ENCODE results near the genes DDR1, TCF19 and TNF.

- PRO-cap = unidirectional peak, minus-strand start at chr6:30844134
Observed at GRCh38 chr6:30843865-30844555, 40.3 kb upstream of the DDR1 start.

DNA sequence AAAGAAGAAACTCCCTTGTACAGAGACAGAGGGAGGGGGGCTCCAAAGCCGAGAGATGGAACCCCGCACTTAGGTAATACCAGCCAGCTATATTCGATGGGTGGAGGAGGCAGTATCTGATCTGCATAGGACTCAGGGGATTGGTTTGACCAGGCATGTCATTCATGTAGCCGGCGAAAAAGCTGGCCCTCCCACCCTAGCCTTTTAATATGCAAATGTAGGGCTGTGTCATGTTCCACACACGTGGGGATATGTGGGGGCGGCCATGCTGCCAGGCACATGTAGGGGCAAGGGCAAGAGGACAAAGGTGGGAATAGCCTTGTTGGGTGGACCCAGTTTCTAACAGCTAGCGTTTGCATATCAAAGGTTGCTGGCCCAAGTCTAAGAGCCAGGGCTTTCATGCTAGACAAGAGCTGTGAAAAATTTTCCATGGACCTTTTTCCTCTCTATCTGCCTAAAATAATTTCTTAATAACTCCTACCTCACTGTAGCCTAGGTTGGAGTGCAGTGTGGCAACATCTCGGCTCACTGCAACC, 39.1 kb upstream of the DDR1 start:
- PRO-cap = no peak

- PRO-cap = bidirectional peak, plus-strand start at chr6:30884177, minus-strand start at chr6:30883978
Observed at GRCh38 chr6:30883655-30884743, at the start of gene DDR1. DDR1 (plus strand) TSS chr6:30884519.

DNA sequence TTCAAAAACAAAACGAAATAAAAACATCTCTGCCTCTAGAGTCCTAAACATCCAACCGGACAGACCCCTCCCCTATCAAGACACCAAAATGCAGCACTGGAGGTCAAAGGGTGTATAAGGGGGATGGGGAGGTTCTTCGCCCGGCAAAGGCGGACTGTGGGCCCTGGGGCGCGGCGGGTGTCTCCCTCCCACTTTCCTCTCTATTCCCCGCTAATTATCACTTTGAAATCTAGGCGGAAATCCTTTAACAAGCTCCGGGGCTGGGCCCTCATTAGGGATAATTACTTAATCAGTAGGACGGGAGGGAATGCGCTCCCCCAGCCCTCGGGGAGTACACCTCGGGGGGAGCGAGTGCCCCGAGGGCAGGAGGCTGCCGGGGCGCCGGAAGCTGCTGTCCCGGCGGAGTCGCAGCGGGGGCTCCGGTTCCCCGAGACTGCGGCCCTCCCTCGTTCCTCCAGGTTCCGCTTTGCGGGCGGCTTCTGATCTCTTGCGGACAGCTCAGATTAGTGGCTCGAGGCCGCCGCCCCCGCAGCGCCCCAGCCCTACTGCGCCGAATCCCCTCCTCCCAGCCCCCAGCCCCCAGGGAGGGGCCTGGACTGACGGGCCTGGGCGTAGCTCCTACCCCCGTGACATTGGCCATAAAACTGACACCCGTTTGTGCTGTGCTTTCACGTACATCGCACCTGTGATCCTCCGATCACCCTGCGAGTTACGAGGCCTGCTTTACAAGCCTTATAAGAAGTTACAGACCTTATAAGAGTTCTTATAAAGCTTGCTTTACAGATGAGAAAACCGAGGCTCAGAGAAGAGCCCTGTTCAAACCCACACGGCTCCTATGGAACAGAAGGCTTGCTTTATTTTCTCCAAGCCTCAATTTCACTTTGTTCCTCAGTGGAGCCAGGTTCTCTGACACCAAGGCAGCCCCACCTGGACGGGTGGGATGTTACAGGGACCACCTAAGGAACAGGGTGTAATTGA, 14.8 kb downstream of the MUCL3 start:
- PRO-cap = no peak

- PRO-cap = no peak
Observed at GRCh38 chr6:31056146-31056644, 45.9 kb downstream of the MUC22 start.

- PRO-cap = no peak
Observed at GRCh38 chr6:31087418-31088120, 24.8 kb downstream of the C6orf15 start.

GRCh38 chr6:31094176-31095027, 18.0 kb downstream of the C6orf15 start:
- PRO-cap = no peak

DNA sequence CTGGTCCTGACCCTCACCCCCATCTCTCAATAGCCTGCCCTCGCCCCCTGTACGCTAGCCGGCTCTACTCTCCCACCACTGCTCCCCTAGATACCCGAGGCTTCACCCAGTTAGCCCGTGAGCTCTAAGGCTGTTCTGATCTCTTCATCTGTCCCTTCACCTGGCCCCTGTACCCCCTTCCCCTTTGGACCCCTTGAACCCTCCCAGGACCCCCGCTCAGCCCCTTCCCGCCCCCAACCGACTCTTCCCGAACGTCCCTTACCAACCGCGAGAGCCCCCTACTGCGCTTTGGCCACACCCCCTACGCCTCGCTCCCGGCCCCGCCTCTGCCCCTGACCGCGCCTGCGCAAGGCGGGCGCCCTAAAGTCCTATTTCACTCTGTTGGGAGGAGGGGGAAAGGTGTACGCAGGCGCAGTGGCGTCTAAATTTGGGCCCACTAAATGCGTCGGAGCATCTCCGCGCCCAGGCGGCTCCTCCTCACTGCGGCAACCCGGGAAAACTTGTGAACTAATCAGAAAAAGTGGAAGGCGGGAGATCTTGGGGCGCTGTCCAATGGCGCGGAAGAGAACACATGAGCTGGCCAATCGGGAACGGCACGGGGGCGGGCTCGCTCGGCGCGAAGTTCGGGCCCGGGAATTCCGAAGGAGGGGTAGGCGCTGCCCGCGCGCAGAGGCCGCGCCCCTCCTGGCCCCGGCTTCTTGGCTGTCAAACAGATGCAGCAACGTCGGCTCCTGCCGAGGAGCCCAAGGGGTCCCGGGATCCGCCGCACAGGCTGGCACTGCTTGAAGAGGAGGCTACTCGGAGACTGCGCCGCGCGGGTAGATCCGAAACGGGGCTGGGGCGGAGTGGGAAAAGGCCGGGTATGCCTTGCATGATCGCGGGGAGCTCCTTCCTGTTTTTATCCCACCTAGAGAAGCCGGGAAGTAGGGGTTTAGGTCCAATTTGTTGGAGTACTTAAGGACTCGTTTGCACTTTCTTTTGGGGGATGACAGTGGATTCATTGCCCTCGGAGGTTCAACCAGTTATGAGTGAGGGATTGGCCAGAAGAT, at the start of gene TCF19:
TCF19 (plus strand) TSS at position 685 of the 1,049 bp plus-strand sequence.
- PRO-cap = bidirectional peak, plus-strand start at position 424 of the sequence, minus-strand start at position 280 of the sequence

- PRO-cap = no peak
Observed at GRCh38 chr6:31164892-31165735, 5.4 kb downstream of the POU5F1 start.

DNA sequence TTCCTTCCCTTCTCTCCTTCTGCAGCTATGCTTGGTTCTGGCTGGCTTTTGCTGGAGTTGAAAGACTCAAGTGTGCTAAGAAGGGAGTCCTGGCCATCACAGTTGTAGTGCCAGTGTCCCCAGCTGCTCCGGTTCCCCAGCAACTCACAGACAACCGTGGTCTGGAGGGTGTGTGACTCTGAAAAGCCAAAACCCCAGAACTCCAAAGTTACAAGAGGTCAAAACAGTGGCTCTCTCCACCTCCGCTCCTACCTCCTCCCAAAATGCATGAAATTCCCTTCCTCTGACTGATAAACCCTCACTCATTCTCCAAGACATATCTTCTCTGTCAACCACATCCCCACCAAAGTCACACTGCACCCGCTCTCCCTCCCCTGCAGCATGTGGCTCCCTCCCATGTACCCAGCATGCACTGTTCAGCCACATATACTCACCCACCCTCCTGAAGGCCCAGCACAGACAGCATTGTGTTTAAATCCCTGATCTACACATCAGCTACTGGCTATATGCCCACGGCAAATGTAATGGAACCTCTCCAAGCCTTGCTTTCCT, 5.4 kb upstream of the POU5F1 start:
- PRO-cap = no peak

DNA sequence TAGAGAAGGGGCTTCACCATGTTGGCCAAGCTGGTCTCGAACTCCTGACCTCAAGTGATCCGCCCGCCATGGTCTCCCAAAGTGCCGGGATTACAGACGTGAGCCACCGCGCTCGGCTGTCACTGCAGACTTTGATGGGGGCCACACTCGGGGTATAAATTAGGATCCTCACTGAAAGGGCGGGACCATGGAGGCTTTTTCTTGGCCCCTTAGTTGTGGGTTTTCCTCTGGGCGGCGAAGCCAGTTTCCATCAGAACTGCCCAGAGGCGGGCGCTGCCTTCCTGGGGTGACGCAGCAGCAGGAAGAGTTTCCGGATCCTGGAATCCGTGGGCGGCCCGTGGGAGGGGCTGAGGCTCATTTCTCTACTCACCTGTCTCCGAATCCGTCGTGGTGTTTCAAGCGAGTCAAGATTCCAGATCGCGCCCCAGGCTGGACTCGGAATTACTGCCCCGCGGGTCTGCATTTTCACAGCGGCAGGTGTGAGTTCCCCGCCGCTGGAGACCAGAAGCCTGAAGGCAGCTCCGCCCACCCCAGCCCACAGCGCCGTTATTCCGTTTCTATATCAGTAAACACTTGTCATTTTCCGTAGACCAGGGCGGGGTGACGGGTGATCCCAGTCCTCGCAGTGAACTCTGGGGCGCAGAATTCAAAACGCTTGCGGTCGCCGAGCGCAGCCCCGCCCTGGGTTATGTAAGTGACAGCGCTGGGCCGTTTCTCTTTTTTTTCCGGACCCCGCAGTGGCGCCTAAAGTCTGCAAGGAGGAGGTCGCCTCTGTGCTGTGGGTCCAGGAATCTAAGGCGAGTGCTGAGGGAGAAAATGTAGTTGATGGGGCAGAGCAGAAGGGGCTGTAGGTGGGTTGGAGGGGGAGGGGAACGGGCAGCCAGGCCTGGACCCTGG, 27.2 kb upstream of the POU5F1 start:
- PRO-cap = no peak

GRCh38 chr6:31215989-31216874, 45.8 kb upstream of the POU5F1 start:
- PRO-cap = no peak

DNA sequence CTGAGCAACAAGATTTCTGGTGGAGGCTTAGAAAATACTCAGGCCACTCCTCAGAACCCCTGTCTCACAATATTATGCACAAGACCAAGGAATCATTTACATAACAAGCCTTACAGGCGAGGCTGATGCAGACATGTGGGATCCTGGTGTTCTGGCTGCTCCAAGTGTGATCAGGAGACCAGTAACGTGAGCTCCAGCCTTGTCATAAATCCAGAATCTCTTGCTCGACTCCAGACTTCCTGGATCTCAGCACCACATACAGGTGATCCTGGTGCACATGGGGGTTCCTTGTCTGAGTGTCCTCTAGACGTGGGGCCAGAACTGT, 5.3 kb downstream of the HLA-C start:
- PRO-cap = no peak

- PRO-cap = no peak
Observed at GRCh38 chr6:31269409-31270233, 2.3 kb downstream of the HLA-C start.

- PRO-cap = no peak
Observed at GRCh38 chr6:31357858-31358355, 928 bp upstream of the HLA-B start.

GRCh38 chr6:31559631-31560297, 12.3 kb upstream of the LTA start:
- PRO-cap = no peak

DNA sequence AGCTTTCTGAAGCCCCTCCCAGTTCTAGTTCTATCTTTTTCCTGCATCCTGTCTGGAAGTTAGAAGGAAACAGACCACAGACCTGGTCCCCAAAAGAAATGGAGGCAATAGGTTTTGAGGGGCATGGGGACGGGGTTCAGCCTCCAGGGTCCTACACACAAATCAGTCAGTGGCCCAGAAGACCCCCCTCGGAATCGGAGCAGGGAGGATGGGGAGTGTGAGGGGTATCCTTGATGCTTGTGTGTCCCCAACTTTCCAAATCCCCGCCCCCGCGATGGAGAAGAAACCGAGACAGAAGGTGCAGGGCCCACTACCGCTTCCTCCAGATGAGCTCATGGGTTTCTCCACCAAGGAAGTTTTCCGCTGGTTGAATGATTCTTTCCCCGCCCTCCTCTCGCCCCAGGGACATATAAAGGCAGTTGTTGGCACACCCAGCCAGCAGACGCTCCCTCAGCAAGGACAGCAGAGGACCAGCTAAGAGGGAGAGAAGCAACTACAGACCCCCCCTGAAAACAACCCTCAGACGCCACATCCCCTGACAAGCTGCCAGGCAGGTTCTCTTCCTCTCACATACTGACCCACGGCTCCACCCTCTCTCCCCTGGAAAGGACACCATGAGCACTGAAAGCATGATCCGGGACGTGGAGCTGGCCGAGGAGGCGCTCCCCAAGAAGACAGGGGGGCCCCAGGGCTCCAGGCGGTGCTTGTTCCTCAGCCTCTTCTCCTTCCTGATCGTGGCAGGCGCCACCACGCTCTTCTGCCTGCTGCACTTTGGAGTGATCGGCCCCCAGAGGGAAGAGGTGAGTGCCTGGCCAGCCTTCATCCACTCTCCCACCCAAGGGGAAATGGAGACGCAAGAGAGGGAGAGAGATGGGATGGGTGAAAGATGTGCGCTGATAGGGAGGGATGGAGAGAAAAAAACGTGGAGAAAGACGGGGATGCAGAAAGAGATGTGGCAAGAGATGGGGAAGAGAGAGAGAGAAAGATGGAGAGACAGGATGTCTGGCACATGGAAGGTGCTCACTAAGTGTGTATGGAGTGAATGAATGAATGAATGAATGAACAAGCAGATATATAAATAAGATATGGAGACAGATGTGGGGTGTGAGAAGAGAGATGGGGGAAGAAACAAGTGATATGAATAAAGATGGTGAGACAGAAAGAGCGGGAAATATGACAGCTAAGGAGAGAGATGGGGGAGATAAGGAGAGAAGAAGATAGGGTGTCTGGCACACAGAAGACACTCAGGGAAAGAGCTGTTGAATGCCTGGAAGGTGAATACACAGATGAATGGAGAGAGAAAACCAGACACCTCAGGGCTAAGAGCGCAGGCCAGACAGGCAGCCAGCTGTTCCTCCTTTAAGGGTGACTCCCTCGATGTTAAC, at the start of gene TNF:
TNF (plus strand) TSS at position 438 of the 1,385 bp plus-strand sequence.
- PRO-cap = no peak

DNA sequence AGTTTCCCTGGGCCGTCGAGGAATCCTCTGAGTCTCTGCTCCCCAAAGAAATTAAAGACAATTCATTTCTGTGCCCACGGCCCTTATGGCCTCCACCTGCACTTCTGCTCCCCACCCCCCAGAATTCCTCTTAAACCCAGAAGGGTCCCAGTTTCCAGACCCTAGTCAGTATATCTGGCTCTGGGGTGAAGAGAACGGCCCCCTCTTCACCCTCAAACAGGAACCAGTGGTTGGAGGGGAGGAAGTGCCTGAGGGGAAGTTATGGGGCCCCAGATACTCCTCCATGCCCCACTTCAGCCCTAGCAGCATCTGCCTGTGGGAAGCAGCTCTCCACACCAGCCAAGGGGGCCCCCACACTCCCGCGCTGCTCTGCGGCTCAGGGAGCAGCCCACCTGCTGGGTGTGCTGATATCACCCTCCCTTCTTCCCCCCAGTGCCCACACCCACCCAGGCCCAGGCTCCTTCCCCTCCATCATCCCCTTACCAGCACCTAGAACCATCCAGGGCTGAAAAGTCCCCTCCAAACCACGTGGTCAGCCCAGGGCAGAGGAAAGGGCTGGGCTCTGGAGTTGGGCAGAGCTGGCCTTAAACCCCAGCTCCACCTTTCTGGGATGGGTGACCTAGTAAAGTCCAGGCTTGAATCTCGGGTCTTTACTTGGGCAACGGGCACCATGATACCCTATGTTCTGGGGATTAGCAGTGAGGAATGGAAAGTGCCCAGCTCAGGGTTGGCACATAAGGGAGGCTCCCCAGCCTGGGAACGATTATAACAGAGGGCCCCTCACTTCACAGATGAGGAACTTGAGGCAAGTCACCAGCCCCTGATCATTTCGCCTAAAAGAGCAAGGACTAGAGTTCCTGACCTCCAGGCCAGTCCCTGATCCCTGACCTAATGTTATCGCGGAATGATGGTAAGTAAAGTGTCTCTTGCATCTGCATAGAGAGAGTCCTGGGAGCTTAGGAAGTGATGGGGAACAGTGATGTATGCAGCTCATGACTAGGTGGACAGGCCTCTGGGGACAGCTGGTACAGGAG, 649 bp downstream of the LST1 start:
- PRO-cap = no peak

DNA sequence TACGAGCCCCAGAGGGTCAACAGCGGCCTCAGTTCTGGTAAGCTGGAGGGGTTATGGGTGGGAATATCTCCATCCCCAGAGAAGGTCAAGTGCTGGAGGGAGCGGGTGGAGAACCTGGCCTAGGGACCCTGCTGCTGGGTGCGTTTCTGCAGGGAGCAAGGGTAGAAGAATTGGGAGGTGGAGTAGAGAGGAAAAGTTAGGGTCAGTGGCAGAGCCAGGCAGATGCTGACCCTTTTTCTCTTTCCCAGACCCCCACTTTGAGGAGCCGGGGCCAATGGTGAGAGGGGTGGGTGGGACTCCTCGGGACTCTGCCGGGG, 13.1 kb downstream of the PRRC2A start:
- PRO-cap = no peak

- PRO-cap = no peak
Observed at GRCh38 chr6:31660209-31660659, 344 bp downstream of the C6orf47 start.